ENCODE measurements around the genes EIF1AD and ACTN3.

- RRBS, 2 experiments, result no CpG with 5 or more reads among the region's 24 CpGs
Observed at GRCh38 chr11:65863239-65864053, 3.2 kb downstream of the MUS81 start.

DNA sequence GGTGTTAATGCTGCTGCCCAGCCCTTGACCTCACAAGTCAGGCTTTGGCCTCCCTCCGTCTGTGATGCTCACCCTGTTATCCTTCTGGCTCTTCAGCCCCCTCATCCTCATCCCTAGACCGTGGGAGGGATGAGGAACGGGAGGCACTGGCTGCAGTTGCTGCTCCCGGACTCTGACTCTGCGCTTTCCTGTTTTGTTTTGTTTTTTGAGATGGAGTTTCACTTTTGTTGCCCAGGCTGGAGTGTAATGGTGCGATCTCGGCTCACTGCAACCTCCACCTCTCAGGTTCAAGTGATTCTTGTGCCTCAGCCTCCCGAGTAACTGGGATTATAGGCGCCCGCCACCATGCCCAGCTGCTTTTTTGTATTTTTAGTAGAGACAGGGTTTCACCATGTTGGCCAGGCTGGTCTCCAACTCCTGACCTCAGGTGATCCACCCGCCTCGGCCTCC is 1.3 kb upstream of the CTSW start:
- RRBS, 2 experiments, result no CpG with 5 or more reads among the region's 12 CpGs

DNA sequence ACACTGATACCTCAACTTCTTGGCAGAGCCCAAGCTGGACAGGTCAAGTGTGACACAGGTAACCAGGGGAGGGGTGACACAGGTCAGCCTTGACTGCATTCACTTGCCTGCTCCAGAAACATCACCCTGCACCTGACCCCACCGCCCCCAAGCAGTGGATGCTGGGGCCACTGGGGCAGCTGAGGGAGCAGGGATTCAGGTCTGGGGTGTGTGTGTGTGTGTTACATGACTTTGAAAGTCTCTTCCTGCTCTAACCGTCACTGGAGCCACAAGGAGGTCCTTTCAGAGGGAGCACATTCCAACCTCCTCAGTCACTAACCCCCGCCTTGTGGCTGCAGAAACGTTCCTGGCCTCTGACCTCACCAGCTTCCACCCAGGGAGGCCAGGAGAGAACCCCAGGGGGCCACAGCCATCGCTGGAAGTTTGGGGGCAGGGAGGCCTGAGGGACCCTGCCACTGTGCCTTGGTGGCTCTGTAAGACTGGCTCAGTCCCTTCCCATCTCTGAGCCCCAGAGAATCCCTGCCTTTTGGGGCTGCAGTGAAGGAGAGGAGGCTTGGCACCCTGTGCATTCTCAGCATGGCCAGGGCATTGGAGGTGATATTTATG is 2.9 kb upstream of the FOSL1 start:
- RRBS, 2 experiments, result no CpG with 5 or more reads among the region's 5 CpGs

- RRBS, 2 experiments, result no CpG with 5 or more reads among the region's 18 CpGs
Observed at GRCh38 chr11:65920808-65921647, 1.8 kb downstream of the DRAP1 start.

DNA sequence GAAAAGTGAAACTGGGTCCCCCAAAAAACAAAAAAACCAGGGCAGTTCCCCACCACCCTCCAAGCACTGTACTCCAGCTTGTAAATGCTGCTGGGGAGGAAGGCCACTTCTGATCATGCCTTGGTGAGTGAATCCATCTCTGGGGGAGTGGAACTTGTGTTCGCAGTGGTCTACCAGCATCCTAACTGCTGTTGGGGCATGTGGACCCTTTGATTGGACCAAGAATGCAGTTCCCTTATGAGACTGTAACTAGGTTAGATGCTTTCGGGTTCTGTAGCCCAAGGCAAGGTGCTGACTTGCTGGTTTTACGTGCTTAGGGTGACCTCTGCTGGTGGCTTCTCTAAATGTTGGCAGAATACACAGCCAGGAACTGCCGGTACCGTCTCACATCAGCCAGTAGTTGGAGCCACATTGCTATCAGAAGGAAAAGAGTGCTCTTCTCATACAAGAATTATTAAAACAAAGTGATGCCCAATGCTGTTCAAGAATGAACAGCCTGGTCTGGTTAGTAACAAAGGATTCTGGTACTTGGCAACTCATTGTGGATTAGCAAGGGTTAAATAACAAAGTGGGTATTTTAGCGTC is 13.1 kb downstream of the EIF1AD start:
- RRBS, 2 experiments, result no CpG with 5 or more reads among the region's 6 CpGs

- RRBS, 2 experiments, result under 1 to 1% methylated on average over 20 to 22 of the region's 52 CpGs
Observed at GRCh38 chr11:66001951-66002617, at the start of gene EIF1AD. EIF1AD (minus strand) TSS chr11:66002157.

DNA sequence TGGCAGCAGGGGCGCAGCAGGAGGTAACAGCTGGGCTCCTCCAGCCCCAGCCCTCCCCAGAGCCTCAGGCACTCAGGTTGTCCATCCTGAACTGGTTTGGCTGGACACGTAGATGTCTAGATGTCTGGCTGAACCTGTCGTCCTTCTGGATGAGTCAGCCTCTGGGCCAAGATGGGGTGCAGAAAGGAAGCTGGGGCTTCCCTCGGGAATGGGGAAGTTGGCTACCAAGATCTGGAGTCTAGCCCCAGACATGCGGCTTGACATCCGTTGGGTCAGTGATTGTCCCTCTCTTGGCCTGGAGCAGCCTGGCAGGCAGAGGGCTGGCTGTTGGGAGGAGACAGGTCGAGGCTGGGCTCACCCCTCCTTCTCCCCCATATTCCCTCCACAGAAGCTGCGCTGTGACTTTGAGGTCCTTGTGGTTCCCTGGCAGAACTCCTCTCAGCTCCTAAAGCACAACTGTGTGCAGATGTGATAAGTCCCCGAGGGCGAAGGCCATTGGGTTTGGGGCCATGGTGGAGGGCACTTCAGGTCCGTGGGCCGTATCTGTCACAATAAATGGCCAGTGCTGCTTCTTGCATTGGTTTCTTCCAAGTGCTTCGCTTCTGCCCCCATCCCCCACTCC is 1.2 kb downstream of the CST6 start:
- RRBS, 2 experiments, result no CpG with 5 or more reads among the region's 13 CpGs

- RRBS, 2 experiments, result 0% methylated on average over 1 of the region's 19 CpGs
Observed at GRCh38 chr11:66243232-66244410, 13.9 kb upstream of the KLC2 start.

DNA sequence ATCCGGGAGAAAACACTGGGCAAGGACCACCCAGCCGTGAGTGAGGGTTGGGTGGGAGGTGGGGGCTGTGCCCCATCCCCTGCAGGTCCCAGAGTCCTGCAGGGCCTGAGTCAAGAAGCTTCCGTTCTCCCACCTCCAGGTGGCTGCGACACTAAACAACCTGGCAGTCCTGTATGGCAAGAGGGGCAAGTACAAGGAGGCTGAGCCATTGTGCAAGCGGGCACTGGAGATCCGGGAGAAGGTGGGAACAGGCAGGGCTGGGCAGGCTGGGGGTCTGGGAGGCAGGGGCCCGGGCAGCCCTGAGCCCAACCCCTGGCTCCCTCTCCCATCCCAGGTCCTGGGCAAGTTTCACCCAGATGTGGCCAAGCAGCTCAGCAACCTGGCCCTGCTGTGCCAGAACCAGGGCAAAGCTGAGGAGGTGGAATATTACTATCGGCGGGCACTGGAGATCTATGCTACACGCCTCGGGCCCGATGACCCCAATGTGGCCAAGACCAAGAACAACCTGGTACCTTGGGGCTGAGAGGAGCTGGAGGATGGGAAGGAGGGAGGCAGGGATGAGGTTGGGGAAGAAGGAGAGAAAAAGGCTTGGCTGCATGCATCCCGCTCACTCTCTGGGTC is 4.6 kb upstream of the RAB1B start:
- RRBS, 2 experiments, result 83 to 95% methylated on average over 2 of the region's 13 CpGs

DNA sequence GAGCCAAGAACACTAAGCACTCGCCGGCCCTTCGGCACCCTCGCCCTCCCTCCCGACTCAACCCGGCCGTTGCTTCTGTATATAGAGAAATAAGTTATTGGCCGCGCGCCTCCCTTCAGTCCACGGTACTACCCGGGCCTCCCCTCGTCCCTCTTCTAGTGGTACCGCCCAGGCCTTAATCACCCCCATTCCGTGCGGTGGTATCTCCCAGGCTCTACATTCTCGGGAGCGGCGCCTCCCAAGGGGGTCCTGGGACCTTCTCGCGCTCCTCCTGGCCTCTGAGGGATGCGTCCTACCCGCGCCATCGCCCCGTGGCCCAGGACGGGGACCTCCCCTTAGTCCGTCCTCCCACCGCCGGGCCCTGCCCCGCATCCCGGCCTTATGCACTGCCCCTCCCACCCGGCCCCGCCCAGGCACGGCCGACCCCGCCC is 1.2 kb upstream of the RAB1B start:
- RRBS, 2 experiments, result 35 to 48% methylated on average over 12 of the region's 37 CpGs

- RRBS, 2 experiments, result no CpG with 5 or more reads among the region's 22 CpGs
Observed at GRCh38 chr11:66327809-66329027, 8.0 kb downstream of the RIN1 start.

GRCh38 chr11:66335477-66335957 is 717 bp downstream of the RIN1 start:
- RRBS, 2 experiments, result no CpG with 5 or more reads among the region's 17 CpGs

- RRBS, 2 experiments, result no CpG with 5 or more reads among the region's 15 CpGs
Observed at GRCh38 chr11:66336897-66337344, 687 bp upstream of the RIN1 start.

- RRBS, 2 experiments, result no CpG with 5 or more reads among the region's 12 CpGs
Observed at GRCh38 chr11:66361312-66362462, 9.9 kb downstream of the SLC29A2 start.

DNA sequence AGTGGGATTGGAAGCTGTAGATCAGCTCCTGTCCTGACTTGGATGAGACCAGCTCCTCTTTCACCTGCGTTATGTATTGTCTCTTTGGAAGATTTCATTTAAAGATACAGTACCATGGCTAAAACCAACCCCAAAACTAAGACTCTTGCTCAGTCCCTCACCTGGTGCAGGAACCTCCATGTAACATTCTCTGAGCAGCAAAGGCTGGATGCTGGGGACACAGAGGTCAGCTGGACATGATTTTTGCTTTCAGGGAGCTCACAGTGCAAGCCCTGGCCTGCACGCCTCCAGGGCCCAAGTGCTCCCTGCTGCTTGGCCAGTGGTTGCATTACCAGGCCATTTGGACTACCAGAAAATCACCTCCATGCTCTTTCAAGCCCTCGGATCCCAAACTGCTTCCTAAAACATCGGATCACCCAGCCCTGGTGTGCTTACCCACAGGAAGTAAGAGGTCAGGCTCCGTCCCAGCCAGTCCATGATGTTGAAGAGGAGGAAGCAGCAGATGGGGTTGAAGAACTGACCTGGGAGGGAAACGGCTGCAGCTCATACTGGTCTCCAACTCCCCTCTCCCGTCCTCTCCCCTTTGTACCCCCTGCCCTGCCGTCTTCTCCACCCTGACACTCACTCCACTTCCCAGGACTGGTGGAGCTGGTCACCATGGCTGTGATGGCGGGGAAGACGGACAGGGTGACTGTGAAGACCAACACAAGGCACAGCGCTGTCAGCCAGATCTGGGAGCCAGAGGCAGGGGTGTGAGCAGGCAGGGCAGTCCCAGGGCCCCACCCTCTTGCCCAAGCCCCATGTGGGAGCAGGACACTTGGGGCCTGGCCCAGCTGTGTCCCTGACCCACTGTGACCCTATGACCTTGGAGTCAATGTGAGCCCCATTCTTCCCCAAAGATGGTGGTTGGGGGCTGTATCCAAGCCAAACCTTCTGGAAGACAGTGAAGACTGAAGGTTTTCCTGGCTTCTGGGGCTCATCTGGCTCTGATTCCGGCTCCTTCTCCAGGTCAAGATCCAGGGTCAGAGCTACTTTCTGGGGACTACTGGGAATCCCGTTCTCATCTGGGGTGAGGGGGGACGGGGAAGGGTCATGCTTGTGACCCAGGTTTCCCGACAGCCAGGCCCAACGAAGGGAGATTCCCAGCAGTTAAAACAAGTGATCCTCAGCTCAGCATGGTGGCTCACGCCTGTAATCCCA is 5.7 kb downstream of the SLC29A2 start:
- RRBS, 2 experiments, result no CpG with 5 or more reads among the region's 17 CpGs

DNA sequence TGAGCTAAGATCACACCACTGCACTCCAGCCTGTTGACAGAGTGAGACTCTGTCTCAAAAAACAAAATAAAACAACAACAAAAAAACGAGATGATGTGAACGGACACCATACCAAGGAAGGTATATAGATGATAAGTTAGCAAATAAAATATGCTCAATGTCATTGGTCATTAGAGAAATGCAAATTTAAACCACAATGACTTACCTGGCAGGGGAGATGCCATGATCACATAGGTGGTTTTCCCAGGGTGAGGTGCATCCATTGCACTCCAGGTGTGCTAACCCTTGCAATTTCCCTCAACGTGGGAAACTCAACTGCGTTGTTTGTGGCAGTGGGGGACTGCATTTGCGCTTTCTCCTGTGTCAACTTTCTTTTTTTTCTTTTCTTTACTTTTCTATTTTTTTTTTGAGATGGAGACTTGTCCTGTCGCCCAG is 21.7 kb upstream of the SLC29A2 start:
- RRBS, 2 experiments, result no CpG with 5 or more reads among the region's 6 CpGs

DNA sequence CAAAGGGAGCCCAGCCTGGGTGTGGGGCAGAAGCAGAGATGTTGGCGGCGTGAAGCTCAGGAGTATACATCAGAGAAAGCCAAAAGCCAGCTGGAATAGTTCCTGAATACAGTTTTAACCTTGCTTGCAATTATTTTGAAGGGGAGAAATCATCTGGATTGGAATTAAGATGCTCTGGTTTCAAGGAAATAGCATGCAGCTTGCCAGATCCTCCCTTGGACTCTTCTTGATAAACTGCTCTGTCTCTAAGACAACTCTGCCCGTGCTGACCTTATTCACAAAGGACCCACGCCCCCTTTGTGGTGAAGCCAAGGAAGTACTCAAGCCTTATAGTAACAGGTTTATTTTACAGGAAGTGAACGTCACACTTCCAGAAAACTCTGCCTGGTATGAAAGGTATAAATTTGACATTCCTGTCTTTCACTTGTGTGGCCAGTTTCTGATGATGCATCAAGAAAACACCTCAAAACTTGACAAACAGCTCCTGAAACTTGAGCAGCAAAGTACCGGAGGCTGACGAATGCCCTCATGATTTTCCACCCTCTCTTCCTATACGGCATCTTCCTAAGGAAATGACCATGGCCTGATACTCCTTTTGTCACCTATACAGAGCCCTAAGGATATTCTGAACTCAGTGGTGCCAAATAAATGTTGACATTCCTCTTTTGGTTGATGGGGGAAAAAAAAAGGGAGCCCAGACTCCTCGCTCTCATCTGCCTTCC is 12.5 kb upstream of the PELI3 start:
- RRBS, 2 experiments, result no CpG with 5 or more reads among the region's 9 CpGs

GRCh38 chr11:66467678-66468221 is 1.0 kb downstream of the PELI3 start:
- RRBS, 2 experiments, result 96 to 100% methylated on average over 1 to 3 of the region's 9 CpGs

GRCh38 chr11:66546484-66547263 is at the start of gene ACTN3:
ACTN3 (plus strand) TSS chr11:66546903.
- RRBS, 2 experiments, result 87% methylated on average over 24 of the region's 47 CpGs

- RRBS, 2 experiments, result no CpG with 5 or more reads among the region's 23 CpGs
Observed at GRCh38 chr11:66623784-66624672, 7.6 kb downstream of the RBM14 start.